Body of pancreas (tissue), 2 donors: ENCODE results near the gene FOXD4.

DNA sequence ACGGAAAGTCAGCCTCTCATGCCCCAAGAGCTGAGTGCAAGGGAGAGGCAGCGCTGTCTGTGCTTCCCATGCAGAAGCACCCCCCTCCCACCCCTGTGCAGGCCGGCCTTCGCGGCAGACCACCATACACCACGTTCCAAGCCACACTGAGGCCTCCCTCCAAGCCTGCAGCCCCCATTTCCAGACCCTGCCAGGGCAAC lies 7.6 kb downstream of the WASHC1 start:
- PRO-cap: no peak
- RAMPAGE, long total RNA, 2 experiments: no peak in any of the 2 experiments

DNA sequence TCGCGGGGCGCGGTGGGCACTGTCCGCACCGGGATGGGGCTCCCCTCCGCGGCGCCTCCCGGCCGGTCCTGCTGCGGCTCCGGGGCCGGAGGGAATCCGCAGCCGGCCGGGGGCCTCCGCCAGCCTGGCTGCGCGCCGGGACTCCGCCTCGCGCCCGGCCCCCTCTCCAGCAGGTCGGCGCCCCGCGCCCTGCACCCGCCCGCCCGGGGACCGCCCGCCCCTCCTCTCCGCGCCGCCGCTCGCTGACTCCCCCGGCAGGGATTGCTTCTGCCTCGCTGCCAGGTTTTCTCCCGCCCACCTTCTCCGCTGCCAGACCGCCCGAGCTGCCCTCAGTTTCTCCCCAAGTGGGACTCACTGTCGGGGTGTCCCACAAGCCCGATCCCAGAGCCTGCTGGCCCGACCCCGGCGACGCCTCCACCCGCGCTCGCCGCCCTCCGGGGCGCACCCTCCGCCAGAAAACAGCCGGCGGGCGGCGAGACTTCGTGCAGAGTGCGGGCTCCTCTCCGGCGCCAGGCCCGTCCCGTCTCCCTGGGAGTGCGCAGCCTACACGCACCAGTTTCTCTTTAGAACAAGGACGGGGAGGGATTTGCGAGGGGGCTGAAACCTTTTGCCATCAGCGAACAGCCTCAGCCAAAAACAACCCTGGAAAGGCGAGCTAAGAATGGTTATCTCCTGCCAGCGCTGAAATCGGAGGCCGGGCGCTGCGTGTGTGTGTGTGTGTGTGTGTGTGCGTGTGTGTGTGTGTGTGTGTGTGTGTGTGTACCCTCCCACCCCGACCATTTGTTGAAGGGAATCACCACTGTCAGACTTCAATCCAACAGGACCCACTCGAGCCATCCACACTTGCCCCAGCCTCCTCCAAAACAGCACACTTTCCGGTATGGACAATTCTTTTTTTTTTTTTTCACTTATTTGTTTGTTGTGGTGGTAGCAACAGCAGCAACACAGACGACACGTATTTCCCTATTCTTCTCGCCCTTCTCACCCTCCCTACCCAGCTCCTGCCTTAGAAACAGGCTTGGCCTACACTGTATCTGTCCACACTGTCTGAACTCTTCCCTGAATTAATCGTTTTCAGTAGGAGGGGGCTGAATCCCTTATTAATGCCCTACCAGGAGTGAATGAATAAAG lies 44.4 kb upstream of the WASHC1 start:
- PRO-cap: unidirectional peak, minus-strand start at position 527 of the sequence
- RAMPAGE, long total RNA, 2 experiments: no peak in any of the 2 experiments

- PRO-cap: no peak
- RAMPAGE, long total RNA, 2 experiments: no peak in any of the 2 experiments
Measured at GRCh38 chr9:118127-118661, at the start of gene FOXD4. Gene FOXD4, minus strand, starts transcription at chr9:118417.

DNA sequence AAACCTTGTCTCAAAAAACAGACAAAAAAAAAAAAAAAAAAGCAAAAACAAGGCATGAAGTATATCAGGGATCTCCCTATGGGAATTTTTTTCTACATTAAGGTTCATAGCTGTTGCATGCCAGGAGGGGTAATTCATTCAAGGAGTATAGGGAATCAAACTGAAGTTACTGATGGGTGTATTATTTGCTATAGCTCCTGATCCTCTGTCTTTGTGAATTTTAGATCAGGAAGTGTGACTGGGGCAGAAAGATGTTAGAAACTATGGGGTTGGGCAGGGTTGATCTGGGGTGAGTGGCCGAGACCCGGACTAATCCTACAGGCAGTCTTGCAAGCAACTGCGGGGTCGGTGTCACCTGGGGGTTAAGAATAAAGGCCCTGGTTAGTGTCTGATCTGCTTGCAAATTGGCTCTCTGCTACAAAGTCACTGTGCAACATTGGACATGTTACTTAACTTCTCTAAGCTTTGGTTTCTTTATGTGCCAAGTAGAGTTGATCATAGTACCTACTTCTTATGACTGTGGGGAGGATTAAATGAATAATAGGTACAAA lies 1.9 kb downstream of the DOCK8 start:
- PRO-cap: no peak
- RAMPAGE, long total RNA, 2 experiments: no peak in any of the 2 experiments

DNA sequence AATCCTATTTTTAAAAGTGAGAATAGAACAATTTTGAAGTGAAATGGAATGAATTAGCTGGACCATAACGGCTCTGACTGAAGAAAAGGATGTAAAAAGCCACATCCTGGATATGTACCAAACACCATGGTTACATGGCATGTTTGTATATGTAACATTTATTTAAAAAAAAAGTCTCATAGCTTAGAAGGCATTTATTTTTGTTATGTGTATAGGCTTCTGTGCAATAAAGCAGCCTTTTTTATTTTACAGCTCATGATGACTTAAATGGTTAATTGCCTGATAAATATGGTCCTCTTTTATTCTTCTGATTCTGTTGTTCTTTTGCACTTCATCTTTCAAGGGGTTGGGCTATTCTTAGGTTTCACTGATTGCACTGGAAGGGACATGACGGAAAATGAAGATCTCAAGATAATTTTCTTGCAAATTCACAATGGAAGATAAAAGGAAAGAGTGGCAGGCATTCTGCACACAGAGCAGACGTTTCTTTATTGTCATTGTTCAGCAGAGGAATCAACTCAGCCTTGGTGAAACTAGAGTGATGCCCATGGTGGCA lies 63.1 kb downstream of the DOCK8 start:
- PRO-cap: no peak
- RAMPAGE, long total RNA, 2 experiments: no peak in any of the 2 experiments

DNA sequence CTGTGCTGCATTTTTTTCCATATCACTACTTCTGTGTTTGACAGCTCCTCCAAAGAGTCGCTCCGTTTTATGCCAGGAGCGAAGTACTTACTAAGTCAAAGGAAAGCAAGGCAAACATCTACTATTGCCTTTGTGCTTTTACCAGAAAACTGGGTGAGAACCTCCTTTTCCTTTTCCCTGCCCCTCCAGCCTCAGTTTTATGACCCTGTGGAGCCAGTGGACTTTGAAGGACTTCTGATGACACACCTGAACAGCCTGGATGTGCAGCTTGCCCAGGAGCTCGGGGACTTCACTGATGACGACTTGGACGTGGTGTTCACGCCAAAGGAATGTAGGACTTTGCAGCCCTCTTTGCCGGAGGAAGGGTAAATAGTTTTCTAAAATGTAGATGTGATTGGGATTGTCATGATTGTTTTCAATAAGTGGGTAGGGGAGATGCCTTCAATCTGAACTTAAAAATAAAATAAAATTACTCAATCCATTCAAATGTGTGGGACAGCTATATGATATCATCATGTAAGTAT lies 71.7 kb downstream of the DOCK8 start:
- PRO-cap: no peak
- RAMPAGE, long total RNA, 2 experiments: no peak in any of the 2 experiments

GRCh38 chr9:576625-577382 lies 72.3 kb downstream of the KANK1 start:
- PRO-cap: no peak
- RAMPAGE, long total RNA, 2 experiments: no peak in any of the 2 experiments

DNA sequence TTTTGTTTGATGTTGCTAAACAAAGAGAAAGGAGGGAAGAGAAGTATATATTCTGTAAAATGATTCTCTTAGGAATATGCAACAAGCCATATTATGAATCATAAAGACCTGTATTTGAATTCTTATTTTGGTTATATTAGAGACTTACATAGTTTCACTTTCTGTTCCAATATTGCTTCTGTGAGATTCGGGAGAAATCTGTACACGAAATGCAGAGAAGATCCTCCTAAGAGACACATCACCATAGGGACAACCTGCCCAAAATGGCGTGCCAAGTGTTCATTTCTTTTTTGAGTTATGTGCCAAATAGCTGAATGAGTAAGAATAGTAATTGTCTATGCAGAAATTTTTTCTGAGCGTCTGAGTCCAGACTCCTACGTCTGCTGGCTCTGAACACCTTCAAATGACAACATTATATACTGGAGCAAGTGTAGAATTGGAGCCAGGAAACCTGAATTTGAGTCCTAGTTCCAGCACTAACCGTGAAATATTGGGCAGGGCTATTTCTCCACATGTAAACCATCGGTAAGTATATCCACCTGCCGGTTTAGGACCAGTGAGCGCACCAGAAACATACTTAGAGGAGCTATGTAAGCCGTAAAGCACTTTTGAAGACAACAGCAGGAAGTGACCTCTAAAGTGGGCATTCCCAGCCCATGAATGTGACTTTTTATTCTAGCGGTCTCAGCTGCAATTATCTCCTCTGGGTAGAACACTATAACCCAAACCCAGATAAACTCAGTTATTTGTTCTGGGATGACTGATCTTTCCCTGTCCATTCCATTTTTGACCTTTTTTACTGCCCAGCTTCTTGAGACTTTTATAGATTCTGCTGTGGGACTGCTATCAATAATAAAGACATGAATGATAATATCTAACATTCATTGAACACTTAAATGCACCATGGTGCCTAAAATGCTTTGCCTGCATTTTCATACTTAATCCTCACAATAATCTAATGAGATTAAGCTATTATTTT lies 163.8 kb upstream of the DMRT1 start:
- PRO-cap: no peak
- RAMPAGE, long total RNA, 2 experiments: no peak in any of the 2 experiments

- PRO-cap: no peak
- RAMPAGE, long total RNA, 2 experiments: no peak in any of the 2 experiments
Measured at GRCh38 chr9:684042-684965, 157.2 kb upstream of the DMRT1 start.

- PRO-cap: no peak
- RAMPAGE, long total RNA, 2 experiments: no peak in any of the 2 experiments
Measured at GRCh38 chr9:745893-746585, 95.5 kb upstream of the DMRT1 start.

DNA sequence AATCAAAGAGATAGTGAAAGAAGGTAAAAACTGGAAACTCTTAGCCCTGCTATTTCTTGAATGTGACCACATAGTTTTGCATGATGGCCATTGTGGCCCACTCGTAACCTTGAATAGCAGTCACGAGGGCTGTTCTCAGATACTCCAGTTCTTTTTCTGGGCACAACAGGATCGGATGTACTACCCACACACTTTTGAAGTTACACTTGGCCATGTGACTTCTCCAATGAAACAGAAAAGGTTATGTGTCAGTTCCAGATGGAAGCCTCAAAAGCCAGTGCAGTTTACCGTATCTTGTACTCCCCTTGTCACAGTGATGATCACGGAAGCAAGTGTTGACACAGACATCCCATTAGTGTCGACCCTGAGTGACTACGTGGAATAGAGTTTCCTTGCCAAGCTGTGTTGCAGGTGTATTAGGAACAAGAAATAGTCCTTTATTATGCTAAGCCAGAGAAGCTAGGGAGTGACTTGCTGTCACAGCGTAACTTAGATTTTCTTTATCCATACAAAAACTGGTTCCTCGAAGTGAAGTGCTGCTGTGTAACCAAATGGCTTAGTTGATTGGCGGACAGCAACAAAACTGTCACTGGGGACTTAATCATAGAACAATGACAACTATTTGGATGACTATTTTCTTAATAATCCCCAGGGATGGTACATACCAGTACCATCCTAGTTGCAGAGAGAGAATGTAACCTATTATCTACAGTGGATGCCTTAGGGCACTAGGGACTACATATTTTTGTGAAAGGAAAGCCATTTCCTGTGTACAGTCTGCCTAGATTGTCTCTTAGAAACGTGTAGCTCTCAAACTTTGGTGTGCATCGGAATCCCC lies 90.2 kb upstream of the DMRT1 start:
- PRO-cap: no peak
- RAMPAGE, long total RNA, 2 experiments: no peak in any of the 2 experiments

DNA sequence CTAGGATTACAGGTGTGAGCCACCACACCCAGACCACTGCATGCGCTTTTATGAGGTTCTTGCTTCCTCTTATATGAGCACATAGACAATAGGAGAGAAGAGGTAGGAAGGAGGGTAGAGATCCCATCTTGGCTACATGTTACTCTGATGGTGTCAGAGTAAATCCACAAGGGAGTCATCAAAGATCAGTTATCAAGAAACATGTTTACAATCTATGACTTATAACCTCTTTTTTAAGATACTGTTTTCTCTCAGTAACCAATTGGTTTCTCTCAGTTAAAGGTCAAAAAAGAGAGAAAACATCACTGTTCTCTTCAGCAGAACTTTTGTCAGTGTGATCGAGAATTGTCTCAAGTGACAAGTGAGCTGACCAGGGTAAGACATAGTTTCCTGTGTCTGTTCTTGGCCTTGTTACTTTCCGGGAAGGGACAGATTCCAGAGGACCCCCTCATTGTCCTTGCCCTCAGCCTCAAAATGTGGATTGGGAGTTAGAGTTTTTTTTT lies 248.9 kb downstream of the DMRT2 start:
- PRO-cap: no peak
- RAMPAGE, long total RNA, 2 experiments: no peak in any of the 2 experiments

DNA sequence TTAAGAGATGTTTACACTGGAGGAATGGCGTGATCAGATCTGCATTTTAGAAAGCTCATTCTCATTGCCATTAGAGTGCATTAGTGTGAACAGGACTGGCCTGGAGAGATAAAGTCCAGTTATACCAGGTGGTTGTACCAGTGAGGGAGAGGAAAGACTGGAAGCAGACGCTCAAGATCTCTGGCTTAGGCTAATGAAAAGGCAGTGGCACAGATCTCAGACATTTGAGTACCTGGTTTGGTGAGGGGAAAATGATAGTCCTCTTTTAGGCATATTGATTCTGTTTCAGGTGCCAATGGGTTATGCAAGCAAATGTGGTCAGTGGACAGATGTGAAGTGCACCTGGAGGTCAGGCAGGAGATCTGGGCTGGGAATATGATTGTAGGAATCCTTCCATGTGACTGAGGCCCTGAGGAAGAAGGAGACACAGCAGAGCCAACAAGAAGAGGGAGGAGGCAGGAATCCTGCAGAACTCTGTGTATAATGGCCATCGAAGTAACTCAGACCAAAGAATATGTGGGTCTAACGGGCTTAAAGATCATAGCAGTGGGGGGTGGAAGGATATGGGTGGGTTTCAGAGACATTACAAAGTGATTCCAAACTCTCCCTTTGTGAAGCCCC lies 63.7 kb upstream of the SMARCA2 start:
- PRO-cap: no peak
- RAMPAGE, long total RNA, 2 experiments: no peak in any of the 2 experiments

DNA sequence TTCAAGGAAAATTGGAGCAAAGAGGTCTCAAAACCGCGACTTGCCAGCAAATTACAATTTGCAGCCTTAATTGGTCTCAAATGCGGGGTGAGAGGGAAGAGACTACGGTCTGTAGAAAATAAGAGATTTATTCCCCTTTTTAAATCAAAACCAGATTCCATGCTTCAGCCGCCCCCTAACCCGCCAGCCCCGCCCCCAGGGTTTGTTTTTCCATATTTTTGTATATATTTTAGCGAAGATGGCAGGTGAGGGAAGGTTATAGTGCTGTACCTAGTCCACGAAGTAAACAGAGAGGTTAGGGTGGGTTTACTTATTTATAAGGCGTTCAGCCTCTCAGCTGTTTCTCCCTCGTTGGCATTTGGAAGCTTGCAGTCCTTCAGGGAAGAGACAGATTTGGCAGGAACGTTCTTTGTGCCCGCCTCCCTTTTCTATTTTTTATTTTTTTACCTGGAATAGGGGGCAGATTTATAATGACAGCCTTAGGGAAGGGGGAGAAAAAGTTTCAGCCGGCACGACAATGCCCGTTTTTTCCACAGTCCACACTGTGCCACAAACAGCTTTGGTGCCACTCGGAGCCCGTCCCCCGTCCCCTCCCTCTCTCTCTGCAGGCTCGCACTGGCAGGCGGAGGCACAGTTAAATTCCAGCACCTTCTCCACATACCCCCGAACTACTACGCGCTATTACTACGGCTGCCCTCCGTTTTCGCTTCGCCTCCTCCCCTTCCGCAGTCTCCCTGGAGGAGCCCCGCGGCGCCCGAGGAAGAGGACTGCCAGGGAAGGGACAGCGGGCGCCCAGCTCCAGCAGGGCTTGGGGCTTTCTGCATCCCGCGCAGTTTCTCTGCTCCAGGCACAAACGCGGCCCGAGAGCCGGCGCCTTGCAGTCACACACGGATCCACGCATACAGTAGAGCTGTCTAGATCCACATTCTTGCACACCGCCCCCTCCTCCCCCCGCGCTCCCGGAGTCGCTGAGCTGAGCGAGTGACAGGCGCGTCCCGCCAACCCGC lies 676 bp upstream of the SMARCA2 start:
- PRO-cap: bidirectional peak, plus-strand start at position 763 of the sequence, minus-strand start at position 736 of the sequence; bidirectional peak, plus-strand start outside the sequence, minus-strand start at position 894 of the sequence
- RAMPAGE, long total RNA, 2 experiments: no peak in any of the 2 experiments

DNA sequence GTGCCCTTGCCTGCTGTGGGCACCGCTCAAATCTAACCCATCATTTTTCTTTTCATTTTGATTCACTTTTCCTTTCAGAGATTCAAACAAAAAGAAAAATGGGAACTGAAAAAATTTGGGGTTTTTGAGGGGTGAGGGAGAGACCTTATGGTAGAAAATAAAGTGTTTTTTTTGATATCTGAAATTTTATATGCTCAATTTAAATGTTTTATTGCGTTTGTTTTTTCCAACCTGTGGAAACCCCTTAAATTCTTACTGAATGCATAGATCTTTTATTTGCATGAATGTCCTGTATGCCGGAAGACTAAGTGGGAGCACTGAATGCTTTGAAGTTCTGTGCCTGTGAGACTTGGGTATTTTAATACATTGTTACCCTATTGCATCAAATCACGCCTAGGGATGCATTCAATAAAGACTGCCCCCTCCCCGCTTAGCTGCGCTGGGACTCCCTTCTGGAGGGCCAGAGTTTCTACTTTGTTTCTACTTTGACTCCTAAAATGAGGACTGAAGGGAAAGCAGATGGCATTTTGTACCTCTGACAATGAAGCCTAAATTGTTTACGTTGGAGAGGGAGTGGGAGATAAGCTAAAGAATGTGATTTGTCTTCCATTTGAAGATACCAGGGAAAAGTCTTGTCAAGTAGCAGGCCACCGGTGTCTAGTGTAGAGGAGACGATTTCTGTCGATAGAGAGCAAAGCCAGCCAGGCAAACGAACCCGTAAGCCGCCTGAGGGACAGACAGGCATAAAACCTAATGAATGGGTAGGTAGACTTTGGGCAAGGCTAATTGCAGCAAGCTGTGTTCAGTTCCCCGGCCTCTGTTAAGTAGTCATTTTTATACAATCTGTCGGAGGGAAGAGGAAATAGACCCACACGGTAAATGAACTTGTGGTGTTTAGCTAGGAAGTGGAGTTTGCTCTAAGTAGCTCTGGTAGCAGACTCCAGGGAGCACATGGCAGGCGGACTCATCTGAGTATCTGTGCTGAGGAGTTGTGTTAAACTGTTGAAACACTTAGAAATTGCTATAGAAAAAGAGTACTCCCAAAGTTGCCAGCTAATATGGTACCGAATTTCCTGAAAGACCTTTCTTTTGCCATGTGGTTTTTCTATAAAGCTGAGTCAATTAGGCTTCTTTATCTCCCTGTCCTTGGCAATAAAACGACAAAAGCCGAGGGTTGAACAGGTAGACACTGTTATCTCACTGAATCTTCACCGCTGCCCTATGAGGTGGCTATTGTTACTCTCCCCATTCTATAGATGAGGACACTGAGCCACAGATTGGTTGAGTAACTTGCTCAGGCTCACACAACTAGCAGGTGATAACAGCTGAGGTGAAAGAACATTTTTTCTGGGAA lies 28.7 kb downstream of the SMARCA2 start:
- PRO-cap: no peak
- RAMPAGE, long total RNA, 2 experiments: no peak in any of the 2 experiments

DNA sequence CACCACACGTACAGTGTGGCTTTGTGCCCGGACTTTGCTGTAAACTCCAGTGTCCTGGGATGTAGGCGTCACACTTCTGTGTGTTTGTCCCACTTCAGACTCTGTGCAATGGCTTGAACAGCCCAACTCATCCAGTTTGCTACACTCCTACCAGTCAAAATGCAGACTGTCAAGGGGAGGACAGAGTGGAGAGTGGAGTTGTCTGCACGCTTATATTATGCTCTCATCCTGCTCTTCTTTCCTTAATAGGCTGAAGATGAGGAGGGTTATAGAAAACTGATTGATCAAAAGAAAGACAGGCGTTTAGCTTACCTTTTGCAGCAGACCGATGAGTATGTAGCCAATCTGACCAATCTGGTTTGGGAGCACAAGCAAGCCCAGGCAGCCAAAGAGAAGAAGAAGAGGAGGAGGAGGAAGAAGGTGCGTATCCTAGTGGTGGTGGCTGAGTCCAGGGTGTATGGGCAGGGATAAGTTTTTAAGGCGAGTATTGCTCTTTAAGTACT lies 45.5 kb downstream of the SMARCA2 start:
- PRO-cap: no peak
- RAMPAGE, long total RNA, 2 experiments: start-site peak on the plus strand in 1 of 2 experiments, centred at position 334 of the sequence, 19 reads per replicate

GRCh38 chr9:2073001-2073457 lies 57.9 kb downstream of the SMARCA2 start:
- PRO-cap: no peak
- RAMPAGE, long total RNA, 2 experiments: no peak in any of the 2 experiments

DNA sequence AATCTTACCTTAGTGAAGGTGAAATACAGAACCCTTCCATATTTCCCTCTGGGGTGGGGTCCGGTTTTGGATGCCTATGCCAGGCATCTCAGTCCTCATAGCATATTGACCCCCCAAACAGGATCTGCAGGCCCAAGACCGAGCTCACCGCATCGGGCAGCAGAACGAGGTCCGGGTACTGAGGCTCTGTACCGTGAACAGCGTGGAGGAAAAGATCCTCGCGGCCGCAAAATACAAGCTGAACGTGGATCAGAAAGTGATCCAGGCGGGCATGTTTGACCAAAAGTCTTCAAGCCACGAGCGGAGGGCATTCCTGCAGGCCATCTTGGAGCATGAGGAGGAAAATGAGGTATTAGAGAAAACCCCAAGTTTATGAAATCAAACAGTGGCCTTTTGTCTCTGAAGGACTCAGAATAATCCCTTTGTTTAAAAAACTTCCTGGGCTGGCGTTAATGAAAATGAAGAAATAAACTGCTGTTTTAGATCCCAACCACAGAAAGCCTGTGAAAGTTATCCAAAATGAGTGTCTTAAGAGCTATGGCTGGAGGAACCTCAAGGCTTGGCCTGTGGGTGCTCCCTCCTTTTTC lies 100.6 kb downstream of the SMARCA2 start:
- PRO-cap: no peak
- RAMPAGE, long total RNA, 2 experiments: no peak in any of the 2 experiments

- PRO-cap: no peak
- RAMPAGE, long total RNA, 2 experiments: no peak in any of the 2 experiments
Measured at GRCh38 chr9:2124479-2125149, 109.5 kb downstream of the SMARCA2 start.

- PRO-cap: no peak
- RAMPAGE, long total RNA, 2 experiments: start-site peak on the plus strand in 1 of 2 experiments, at chr9:2157667-2157787 at its widest, 12 reads per replicate
Measured at GRCh38 chr9:2157091-2157780, 142.1 kb downstream of the SMARCA2 start.